ENCODE measurements around a stretch of chr1.

DNA sequence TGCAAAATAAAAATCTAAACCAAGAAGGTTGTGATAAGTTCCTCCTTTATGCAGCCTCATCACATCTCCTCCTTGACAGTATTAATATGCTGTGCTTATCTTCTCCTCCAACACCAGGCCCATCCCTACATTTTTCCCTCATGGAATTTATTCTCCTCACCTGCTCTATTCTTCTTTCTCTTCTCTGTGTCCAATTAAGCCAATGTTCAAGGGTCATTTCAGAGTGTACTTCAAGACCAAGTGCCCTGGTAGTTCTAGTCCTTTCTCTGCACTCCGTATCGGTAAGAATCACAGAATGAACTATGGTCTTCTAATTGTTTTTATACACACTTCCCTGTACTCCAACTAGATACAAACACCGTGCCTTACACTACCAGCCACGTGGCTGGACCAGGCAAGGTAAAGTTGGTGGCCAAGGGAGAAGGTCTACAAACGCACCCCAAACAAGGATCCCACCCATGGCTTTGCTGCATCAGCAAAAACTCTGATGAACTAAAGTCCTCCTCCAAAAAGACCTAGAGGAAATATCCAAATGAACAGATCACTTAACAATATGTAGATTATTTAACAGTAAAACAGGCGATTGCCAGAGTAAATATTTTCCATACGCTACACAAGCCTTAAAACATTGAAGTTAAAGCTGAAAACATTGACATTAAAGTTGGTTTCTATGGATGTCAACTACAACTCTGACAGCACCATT, 40.1 kb upstream of the LPAR3 start:
- PRO-cap, 3 experiments = no peak in any of the 3 experiments
- RAMPAGE, long total RNA, 4 experiments = no peak in any of the 4 experiments
- RRBS = no CpG with 5 or more reads among the region's 7 CpGs

GRCh38 chr1:85297491-85298090, 21.2 kb upstream of the BCL10 start:
- PRO-cap, 3 experiments = no peak in any of the 3 experiments
- RAMPAGE, long total RNA, 4 experiments = no peak in any of the 4 experiments
- RRBS = no CpG with 5 or more reads among the region's 4 CpGs

GRCh38 chr1:85525433-85526149, 55.0 kb upstream of the CCN1 start:
- PRO-cap, 3 experiments = no peak in any of the 3 experiments
- RAMPAGE, long total RNA, 4 experiments = no peak in any of the 4 experiments
- RRBS = no CpG with 5 or more reads among the region's 3 CpGs

DNA sequence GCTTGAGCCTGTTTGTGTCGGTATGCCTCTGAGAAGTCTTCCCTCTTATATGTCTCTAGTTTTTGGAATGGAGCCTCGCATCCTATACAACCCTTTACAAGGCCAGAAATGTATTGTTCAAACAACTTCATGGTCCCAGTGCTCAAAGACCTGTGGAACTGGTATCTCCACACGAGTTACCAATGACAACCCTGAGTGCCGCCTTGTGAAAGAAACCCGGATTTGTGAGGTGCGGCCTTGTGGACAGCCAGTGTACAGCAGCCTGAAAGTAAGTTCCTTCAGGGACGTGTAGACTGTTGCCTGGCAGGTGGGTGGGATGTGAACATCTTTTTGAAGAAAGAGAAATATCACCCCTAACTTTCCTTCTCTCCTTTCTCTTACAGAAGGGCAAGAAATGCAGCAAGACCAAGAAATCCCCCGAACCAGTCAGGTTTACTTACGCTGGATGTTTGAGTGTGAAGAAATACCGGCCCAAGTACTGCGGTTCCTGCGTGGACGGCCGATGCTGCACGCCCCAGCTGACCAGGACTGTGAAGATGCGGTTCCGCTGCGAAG, 1.9 kb downstream of the CCN1 start:
- PRO-cap, 3 experiments = no peak in any of the 3 experiments
- RAMPAGE, long total RNA, 4 experiments = no peak in any of the 4 experiments
- RRBS = no CpG with 5 or more reads among the region's 18 CpGs

DNA sequence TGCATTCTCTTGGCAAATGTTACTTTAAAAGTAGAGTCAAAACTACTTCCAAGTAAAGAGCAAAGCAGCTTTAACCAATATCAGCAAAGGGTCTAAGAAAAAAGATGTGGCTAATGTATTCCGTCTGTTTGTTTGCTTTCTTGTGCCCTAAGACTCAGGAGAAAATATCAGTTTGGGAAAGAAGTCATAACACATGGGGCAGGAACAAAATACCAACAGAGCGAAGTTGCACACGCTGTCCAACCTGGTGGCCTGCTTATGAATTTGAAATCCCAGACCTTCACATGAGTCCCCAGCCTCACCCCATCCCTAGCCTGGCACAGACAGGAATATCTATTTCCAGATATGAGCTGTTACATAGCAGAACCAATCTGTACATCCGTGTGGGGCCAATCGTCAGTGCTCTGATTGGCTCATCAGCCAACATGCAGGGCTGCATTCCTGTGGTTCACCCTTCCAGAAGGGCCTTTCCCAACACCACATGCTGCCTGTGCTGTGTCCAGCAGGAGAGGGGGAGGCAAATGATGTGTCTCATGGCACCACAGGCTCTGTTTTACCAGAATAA, 31.2 kb downstream of the CCN1 start:
- PRO-cap, 3 experiments = no peak in any of the 3 experiments
- RAMPAGE, long total RNA, 4 experiments = no peak in any of the 4 experiments
- RRBS = no CpG with 5 or more reads among the region's 5 CpGs

- PRO-cap, 3 experiments = no peak in any of the 3 experiments
- RAMPAGE, long total RNA, 4 experiments = no peak in any of the 4 experiments
- RRBS = no CpG with 5 or more reads among the region's 3 CpGs
These were observed 49.1 kb downstream of the CCN1 start for GRCh38 chr1:85629543-85630132.

DNA sequence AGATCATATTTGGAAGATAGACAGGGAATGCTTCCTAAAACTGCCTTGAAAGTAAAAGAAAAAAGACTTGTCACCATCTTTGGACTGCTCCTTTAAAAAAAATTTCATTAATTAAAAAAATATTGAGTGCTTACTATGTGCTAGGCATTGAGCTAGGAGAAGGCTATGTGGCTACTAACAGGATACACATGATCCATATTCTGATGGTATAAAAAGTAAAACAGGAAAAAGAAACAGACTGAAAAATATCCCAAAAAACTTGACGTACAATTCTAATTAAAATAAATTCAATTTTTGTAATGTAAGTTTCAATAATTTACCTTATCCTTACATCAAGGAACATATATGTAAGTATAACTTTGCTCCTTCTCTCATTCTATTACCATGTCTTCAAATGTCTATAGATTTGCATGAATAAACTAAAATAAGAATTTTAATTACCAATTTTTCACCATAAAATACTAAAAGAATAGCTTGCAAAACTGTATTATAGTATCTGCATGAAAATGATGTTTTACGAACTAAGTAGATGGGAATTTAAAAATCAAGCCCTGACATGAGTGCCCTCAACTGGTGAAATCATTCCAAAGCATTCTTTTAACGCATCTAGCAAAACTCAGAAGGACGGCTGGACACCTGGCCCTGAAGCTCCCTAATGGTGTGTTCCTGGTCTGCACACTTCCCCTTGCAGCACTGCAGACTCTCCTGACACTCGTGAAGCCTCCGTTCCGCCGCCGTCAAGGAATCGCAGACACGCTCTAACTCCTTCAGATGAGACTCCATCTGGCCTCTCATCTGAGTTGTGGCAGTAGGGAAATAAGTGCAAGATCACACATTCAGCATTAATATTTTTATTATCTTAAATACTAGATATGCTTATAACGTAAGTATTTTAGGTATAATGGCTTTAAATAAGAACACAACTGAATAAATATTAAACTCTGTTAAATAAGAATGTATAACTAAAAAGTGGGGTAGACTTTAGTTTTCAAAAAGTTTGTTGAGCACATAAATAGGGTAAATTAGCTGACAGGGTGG, 40.0 kb downstream of the ODF2L start:
- PRO-cap, 3 experiments = no peak in any of the 3 experiments
- RAMPAGE, long total RNA, 4 experiments = no peak in any of the 4 experiments
- RRBS = no CpG with 5 or more reads among the region's 12 CpGs

DNA sequence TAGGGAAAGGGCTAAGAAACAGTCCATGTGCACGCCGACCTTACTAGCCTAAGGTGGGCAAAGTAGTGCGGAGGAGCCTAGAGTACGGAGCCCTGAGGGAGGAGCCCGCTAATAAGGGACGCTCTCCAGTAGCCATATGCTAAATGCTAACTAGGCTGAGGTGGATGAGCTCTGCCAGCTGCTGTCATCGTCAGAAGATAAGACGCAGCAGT, 35.0 kb downstream of the CLCA1 start:
- PRO-cap, 3 experiments = no peak in any of the 3 experiments
- RAMPAGE, long total RNA, 4 experiments = no peak in any of the 4 experiments
- RRBS = no CpG with 5 or more reads among the region's 8 CpGs

- PRO-cap, 3 experiments = no peak in any of the 3 experiments
- RAMPAGE, long total RNA, 4 experiments = no peak in any of the 4 experiments
- RRBS = no CpG with 5 or more reads among the region's 6 CpGs
These were observed 70.4 kb downstream of the SH3GLB1 start for GRCh38 chr1:86774798-86775208.

- PRO-cap, 3 experiments = no peak in any of the 3 experiments
- RAMPAGE, long total RNA, 4 experiments = no peak in any of the 4 experiments
- RRBS = no CpG with 5 or more reads among the region's 3 CpGs
These were observed 19.4 kb downstream of the HS2ST1 start for GRCh38 chr1:86933877-86934237.

- PRO-cap, 3 experiments = no peak in any of the 3 experiments
- RAMPAGE, long total RNA, 4 experiments = no peak in any of the 4 experiments
- RRBS = no CpG with 5 or more reads among the region's 6 CpGs
These were observed 5.0 kb downstream of the LMO4 start for GRCh38 chr1:87333555-87334180.

GRCh38 chr1:87577167-87577421, 248.4 kb downstream of the LMO4 start:
- PRO-cap, 3 experiments = no peak in any of the 3 experiments
- RAMPAGE, long total RNA, 4 experiments = no peak in any of the 4 experiments
- RRBS = no CpG with 5 or more reads among the region's 2 CpGs

GRCh38 chr1:88683472-88683925, 574 bp upstream of the PKN2 start:
- PRO-cap, 3 experiments = peak in 1 of 3 experiments; most common plus-strand start chr1:88683748 (in 1); most common minus-strand start chr1:88683691 (in 1)
- RAMPAGE, long total RNA, 4 experiments = no peak in any of the 4 experiments
- RRBS = no CpG with 5 or more reads among the region's 12 CpGs

DNA sequence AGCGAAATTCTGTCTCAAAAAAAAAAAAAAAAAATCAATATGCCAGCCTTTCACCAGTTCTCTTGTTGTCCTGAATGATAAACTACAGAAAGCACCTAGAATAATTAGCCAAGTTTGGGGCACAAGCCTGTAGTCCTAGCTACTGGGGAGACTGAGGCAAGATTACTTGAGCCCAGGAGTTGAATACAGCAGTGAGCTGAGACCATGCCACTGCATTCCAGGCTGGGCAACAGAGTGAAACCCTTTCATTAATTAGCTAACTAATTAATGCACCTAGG, 97.1 kb downstream of the GTF2B start:
- PRO-cap, 3 experiments = no peak in any of the 3 experiments
- RAMPAGE, long total RNA, 4 experiments = no peak in any of the 4 experiments
- RRBS = no CpG with 5 or more reads among the region's 1 CpG

DNA sequence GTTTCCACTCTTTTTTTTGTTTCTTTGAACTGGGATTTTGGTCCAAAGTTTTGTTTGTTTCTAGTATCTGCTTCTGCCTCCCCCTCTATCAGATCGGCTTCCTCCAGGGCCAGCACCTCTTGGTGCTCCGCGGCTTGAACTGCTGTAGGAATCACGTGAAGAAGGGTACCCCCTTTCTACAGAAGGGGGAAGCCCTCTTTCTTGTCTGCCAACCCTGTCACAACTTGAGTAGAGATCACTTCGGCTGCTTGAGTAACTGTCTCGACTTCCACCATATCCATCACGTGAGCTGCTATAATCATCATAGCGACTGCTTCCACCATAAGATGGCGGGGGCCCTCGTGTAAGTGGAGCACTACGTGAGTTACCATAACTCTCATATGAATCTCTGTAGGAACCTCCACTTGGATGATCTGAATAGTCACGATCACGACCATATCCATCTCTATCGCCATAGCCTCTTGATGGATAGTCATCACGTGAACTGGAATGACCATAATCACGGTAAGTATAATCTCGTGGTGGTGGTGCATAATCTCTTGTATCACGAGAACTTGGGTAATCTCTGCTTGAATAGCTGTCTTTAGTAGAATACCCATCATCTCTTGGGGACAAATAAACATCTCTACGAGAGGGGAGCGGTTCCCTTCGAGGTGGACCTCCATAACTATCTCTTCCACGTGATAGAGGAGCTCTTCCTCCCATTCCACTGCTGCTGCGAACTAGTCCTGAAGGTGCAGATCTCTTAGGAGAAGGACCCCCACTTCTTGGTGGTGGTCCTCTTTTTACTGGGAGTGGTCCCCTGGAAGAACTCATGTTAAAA, 9.6 kb downstream of the KYAT3 start:
- PRO-cap, 3 experiments = no peak in any of the 3 experiments
- RAMPAGE, long total RNA, 4 experiments = no peak in any of the 4 experiments
- RRBS = no CpG with 5 or more reads among the region's 23 CpGs

GRCh38 chr1:89010880-89011311, 11.8 kb downstream of the GBP3 start:
- PRO-cap, 3 experiments = no peak in any of the 3 experiments
- RAMPAGE, long total RNA, 4 experiments = no peak in any of the 4 experiments
- RRBS = no CpG with 5 or more reads among the region's 9 CpGs

GRCh38 chr1:89011531-89012174, 11.0 kb downstream of the GBP3 start:
- PRO-cap, 3 experiments = no peak in any of the 3 experiments
- RAMPAGE, long total RNA, 4 experiments = no peak in any of the 4 experiments
- RRBS = no CpG with 5 or more reads among the region's 4 CpGs

GRCh38 chr1:89068167-89068695, 3.2 kb upstream of the GBP1 start:
- PRO-cap, 3 experiments = no peak in any of the 3 experiments
- RAMPAGE, long total RNA, 4 experiments = no peak in any of the 4 experiments
- RRBS = no CpG with 5 or more reads among the region's 2 CpGs

- PRO-cap, 3 experiments = no peak in any of the 3 experiments
- RAMPAGE, long total RNA, 4 experiments = no peak in any of the 4 experiments
- RRBS = no CpG with 5 or more reads among the region's 3 CpGs
These were observed 10.8 kb downstream of the GBP2 start for GRCh38 chr1:89115076-89115478.

DNA sequence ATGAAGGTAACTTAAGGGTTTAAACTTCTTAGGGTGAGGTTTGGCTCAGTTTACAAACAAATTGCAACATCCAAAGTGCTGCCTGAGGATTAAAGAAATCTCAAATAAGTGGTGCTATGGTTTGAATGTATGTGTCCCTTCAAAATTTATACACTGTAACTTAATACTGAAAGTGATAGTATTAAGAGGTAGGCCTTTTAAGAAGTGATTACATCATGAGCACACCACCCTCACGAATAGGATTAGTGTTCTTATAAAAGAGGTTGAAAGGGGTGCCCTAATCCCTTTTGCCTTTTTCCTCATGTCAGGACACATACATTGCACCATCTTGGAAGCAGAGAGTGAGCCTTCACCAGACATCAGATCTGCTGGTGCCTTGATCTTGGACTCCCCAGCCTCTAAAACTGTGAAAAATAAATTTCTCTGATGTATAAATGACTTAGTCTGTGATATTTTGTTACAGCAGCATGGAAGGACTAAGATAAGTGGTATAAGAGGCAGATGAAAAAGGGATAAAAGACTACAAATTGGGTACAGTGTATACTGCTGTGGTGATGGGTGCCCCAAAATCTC, 6.6 kb upstream of the GBP5 start:
- PRO-cap, 3 experiments = no peak in any of the 3 experiments
- RAMPAGE, long total RNA, 4 experiments = no peak in any of the 4 experiments
- RRBS = no CpG with 5 or more reads among the region's 1 CpG